Subcutaneous adipose tissue (tissue), 3 donors: ENCODE data around the gene KIF6.

GRCh38 chr6:37503445-37504084, 3.9 kb upstream of the CCDC167 start:
- PRO-cap: no peak
- RAMPAGE, long total RNA, 3 experiments: no peak in any of the 3 experiments

DNA sequence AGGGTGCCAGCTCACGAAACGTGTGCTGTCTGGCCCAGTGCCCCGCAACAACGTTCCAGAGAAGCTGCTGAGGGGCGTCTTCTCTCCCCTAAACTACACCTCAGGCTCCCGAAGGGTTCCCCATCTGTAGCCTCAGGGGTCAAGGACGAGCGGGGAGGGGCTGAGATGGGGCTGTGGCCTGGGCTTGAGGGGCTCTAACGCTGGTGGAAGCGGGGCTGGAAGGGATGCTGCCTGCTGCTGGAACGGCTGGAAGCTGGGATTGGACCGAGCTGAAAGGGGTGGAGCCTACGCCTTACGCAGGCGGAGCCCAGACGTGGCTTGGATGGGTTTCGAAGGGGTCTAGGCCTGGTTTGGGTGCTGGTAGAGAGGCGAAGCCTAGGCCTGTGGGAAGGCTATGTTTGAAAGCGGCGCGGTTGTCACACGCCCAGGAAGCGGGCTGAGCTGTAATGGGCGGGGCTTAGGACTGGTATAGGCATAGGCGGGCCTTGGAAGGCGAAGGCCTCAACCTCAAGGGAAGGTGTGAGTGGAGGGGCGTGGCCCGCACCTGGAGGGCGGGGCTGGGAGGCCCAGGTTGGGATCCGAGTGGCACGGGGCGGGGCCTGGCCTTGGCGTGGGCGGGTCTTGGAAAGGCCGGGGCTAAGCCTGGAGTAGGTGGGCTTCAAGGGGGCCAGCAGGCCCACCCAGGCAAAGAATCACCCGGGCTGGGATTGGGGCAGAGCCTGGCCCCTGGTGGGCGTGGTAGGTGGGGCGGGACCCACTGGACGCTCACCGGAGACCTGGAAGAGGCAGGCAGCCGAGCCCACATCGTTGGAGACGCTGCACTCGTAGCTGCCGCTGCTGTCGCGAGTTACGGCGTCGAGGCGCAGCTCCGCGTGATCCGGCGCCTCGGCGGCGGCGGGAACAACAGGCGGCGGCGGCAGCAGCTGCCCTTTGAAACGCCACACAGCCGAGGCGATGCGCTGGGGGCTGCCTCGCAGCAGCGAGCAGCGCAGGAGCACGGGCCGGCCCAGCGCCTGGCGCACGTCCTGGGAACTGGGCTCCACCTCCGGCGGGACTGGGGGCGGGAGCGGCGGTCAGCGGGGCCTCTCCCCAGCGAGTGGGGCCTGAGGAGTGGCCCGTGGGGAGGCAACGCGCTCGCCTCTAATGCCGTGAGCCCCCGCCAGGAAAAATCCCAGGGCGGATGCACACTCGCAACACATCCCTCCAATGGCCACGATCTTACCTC, 49.1 kb downstream of the MDGA1 start:
- PRO-cap: no peak
- RAMPAGE, long total RNA, 3 experiments: no peak in any of the 3 experiments

- PRO-cap: no peak
- RAMPAGE, long total RNA, 3 experiments: no peak in any of the 3 experiments
Measured at GRCh38 chr6:37713767-37714041, 16.0 kb upstream of the MDGA1 start.

GRCh38 chr6:37741984-37742648, 44.4 kb upstream of the MDGA1 start:
- PRO-cap: no peak
- RAMPAGE, long total RNA, 3 experiments: no peak in any of the 3 experiments

- PRO-cap: no peak
- RAMPAGE, long total RNA, 3 experiments: no peak in any of the 3 experiments
Measured at GRCh38 chr6:37766037-37766349, 53.5 kb upstream of the ZFAND3 start.

GRCh38 chr6:37820149-37820664, 680 bp downstream of the ZFAND3 start:
- PRO-cap: unidirectional peak, minus-strand start at chr6:37820470
- RAMPAGE, long total RNA, 3 experiments: no peak in any of the 3 experiments

DNA sequence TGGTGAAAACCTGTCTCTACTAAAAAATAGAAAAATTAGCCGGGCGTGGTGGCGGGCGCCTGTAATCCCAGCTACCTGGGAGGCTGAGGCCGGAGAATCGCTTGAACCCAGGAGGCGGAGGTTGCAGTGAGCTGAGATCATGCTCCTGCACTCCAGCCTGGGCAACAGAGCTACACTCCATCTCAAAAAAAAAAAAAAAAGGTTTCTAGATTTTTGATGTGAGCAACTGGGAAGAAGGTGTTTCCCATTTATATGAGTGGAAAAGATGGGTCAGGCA, 105.9 kb downstream of the ZFAND3 start:
- PRO-cap: no peak
- RAMPAGE, long total RNA, 3 experiments: no peak in any of the 3 experiments

GRCh38 chr6:38138205-38139166, 319.0 kb downstream of the ZFAND3 start:
- PRO-cap: no peak
- RAMPAGE, long total RNA, 3 experiments: no peak in any of the 3 experiments

GRCh38 chr6:38157027-38157648, 337.6 kb downstream of the ZFAND3 start:
- PRO-cap: no peak
- RAMPAGE, long total RNA, 3 experiments: no peak in any of the 3 experiments

GRCh38 chr6:38212462-38212898, 393.0 kb downstream of the ZFAND3 start:
- PRO-cap: no peak
- RAMPAGE, long total RNA, 3 experiments: no peak in any of the 3 experiments

DNA sequence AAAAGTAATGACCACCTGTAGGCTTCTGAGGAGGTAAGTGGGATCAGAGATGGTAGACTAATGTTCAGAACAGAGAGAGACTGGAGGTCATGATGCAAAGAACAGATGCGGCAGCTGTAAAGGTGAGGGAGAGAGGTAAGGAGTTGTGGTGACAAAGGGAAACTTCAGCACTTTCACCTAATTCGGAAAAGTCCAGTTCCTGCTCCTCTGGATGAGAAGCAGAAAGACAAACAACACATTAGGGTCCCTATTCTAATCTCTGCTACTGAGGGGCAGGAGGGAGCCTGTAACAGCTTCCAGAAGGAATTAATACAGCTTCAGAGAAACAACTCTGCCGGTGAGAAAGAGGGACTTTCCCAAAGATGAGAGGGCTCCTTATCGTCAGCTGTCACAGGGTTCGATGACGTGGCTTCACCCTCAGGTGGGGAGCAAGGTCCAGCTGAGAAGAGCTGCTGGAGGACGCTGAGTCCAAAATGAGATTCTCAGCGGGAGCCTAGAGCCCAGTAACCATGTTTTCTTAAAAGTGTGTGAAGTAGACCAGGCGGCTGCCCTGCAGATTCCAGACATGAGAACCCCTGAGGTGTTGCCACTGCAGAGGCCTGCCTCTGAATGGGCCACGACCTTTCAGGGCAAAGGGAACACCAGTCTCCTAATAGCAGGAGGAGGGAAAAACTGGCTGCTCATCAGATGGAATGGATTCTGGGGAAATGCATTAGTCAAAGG, 375.3 kb downstream of the BTBD9 start:
- PRO-cap: no peak
- RAMPAGE, long total RNA, 3 experiments: no peak in any of the 3 experiments

- PRO-cap: no peak
- RAMPAGE, long total RNA, 3 experiments: no peak in any of the 3 experiments
Measured at GRCh38 chr6:38481446-38482167, 158.1 kb downstream of the BTBD9 start.

DNA sequence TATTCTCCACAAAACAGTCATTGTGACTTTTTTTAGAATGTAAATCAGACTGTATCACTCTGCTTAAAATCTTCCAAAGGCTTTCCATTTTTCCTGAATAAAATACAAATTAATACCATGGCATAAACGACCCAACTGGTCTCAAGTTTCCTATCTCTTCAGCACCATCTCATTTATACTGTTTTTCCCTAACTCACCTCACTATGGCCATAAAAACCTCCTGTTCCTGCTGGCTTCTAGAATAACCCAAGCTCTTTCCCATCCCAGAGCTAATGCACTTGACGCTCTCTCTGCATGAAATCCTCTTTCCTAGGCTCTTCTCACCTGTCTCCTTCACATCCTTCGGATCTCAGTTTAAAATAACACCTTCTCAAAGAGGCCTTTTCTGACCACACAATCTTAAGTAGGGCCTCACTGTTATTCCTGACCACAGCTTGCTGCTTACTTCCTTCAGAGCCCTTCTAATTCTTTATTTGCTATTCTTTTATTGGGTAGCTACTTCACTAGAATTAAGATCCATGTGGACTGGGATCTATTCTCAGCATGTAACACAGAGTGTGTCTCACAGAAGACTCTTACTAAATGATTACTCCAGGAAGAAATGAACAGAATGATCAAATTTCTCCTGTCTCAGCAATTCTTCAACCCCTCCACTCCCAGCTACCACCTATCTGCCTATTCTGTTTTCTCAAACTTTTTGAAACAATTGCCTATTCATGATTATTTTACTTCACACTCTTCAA, 132.8 kb downstream of the BTBD9 start:
- PRO-cap: no peak
- RAMPAGE, long total RNA, 3 experiments: start-site peak on the minus strand in 1 of 3 experiments, centred at position 631 of the sequence, 7 reads per replicate

- PRO-cap: no peak
- RAMPAGE, long total RNA, 3 experiments: no peak in any of the 3 experiments
Measured at GRCh38 chr6:38603950-38604517, 35.7 kb downstream of the BTBD9 start.

GRCh38 chr6:38636597-38637205, 3.0 kb downstream of the BTBD9 start:
- PRO-cap: no peak
- RAMPAGE, long total RNA, 3 experiments: no peak in any of the 3 experiments

- PRO-cap: no peak
- RAMPAGE, long total RNA, 3 experiments: no peak in any of the 3 experiments
Measured at GRCh38 chr6:38775224-38775765, 60.2 kb downstream of the DNAH8 start.

DNA sequence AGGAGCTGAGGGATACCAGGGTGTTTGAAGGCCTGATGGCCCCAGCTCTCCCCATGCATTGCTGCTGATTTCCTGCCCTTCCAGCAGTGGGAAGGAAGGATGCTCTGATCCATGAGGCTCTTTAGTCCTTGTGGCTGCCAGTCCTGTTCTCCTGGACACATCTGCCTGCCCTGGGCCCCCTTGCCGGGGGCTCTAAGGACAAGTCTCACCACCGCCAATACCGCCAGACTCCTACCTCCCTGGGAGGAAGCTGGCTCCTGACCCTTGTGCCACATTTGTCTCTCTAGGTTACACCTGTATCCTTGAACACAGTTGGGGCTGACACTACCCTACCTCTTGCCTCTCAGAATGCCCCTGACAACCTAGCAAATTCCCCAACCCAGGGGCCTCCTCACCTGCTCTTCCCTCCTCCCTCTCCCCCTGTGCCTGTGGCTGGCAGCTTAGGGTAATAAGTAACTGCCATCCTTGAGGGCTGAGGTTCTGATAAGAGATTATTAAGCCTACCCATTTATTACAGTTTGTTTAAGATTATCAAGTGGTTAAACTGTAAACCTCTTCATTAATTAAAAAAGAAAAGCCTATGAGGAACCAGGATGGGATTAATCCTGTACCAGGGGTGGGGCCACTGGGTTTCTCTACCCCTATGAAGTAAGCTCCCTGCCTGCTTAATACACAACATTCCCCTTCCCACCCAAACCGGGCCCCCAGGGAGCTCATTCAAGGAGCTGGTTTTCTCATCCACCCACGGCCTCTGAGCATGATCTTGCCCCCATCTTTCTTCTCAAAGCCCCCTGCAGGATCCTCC, 21.4 kb downstream of the KCNK5 start:
- PRO-cap: no peak
- RAMPAGE, long total RNA, 3 experiments: no peak in any of the 3 experiments

GRCh38 chr6:39724661-39725980, at the start of gene KIF6:
Gene KIF6, minus strand, starts transcription at chr6:39725408.
- PRO-cap: unidirectional peak, plus-strand start at chr6:39725552
- RAMPAGE, long total RNA, 3 experiments: no peak in any of the 3 experiments

- PRO-cap: no peak
- RAMPAGE, long total RNA, 3 experiments: no peak in any of the 3 experiments
Measured at GRCh38 chr6:39758721-39759200, 33.4 kb upstream of the DAAM2 start.

- PRO-cap: no peak
- RAMPAGE, long total RNA, 3 experiments: no peak in any of the 3 experiments
Measured at GRCh38 chr6:39808872-39809318, 16.7 kb downstream of the DAAM2 start.